Bronchus fibroblast of lung (primary cell): ENCODE results near the gene RNF144B.

DNA sequence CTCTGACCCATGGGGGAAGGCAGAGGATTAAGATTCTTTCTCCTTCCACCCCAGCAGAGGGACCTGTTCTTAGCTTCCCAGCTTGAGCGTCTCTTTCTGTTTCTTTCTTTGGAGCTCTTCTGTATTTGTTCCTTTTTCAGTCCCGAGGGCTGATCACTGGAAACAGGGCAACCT is 220.1 kb downstream of the ATXN1 start:
- RAMPAGE, long total RNA, result no peak

- RAMPAGE, long total RNA, result no peak
Observed at GRCh38 chr6:16670071-16670734, 91.1 kb downstream of the ATXN1 start.

- RAMPAGE, long total RNA, result no peak
Observed at GRCh38 chr6:17042543-17043277, 59.1 kb upstream of the STMND1 start.

- RAMPAGE, long total RNA, result no peak
Observed at GRCh38 chr6:17202404-17203133, 78.6 kb upstream of the RBM24 start.

- RAMPAGE, long total RNA, result no peak
Observed at GRCh38 chr6:17276755-17277228, 4.4 kb upstream of the RBM24 start.

DNA sequence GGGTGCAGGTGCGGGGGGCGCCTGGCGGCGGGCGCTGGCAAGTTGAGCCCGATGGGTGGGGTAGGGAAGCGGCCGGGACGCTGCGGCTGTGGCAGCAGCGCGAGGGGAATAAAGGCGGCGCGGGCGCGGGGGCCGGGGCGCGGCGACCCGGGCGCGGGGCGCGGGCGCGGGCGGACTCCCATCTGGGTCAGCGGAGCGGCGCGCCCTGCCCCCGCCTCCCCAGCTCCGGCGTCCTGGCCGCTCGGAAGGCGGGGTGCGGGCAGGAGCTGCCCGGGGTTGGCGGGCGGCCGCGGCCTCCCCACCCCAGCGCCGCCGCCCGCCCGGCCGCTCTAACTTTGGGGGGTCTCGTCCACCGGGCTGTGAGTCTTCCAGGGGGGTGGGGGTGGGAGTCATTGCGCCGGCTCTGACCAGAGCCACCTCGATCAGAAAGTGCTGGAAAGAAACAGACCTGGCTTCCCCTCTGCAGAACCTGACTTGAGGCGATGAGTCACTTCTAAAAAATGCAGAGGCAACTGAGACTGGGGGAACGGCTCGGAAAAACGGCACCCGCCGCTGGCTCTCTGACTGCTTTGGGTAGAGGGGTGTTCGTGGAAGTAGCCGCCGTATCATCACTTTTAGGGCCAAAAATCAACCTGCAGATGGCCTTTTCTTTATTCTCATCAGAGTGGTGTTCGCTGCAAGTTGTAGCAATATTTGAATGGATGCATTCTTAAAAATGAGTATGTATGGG is 561 bp downstream of the CAP2 start:
- RAMPAGE, long total RNA, result no peak

GRCh38 chr6:17417544-17418726 is 24.5 kb downstream of the CAP2 start:
- RAMPAGE, long total RNA, result no peak

DNA sequence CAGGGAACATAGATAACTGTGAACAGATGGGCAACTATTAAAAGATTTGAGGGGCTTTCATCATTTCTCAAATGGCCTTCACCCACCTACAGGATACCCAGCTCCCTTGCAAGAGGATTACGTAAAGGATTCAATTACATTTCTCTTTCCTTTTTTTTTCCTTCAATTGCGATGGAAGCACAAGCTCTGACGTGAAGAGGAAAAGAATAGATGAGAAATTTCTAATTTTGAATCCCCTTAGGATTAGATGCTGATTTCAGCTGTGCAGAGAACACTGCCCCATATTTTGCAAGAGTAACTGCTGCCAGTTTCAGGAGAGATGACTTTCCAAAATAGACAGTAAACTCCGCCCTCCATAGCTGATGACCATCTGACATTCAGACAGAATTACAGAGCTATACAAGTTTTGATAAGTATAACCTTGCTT is 25.3 kb downstream of the CAP2 start:
- RAMPAGE, long total RNA, result no peak

GRCh38 chr6:17491606-17492293 is 98.4 kb downstream of the CAP2 start:
- RAMPAGE, long total RNA, result no peak

DNA sequence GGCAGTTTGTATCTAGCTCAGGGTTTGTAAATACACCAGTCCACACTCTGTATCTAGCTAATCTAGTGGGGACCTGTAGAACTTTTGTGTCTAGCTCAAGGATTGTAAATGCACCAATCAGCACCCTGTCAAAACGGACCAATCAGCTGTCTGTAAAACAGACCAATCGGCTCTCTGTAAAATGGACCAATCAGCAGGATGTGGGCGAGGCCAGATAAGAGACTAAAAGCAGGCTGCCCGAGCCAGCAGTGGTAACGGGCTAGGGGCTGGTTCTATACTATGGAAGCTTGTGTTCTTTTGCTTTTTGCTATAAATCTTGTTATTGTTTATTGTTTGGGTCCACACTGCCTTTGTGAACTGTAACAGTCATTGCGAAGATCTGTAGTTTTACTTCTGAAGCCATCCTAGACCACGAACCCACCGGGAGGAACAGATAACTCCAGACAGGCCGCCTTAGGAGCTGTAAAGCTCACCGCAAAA is 18.8 kb upstream of the FAM8A1 start:
- RAMPAGE, long total RNA, result no peak

GRCh38 chr6:17601383-17601744 is 1.3 kb downstream of the FAM8A1 start:
- RAMPAGE, long total RNA, result no peak

GRCh38 chr6:17729409-17729678 is 22.6 kb upstream of the NUP153 start:
- RAMPAGE, long total RNA, result no peak

DNA sequence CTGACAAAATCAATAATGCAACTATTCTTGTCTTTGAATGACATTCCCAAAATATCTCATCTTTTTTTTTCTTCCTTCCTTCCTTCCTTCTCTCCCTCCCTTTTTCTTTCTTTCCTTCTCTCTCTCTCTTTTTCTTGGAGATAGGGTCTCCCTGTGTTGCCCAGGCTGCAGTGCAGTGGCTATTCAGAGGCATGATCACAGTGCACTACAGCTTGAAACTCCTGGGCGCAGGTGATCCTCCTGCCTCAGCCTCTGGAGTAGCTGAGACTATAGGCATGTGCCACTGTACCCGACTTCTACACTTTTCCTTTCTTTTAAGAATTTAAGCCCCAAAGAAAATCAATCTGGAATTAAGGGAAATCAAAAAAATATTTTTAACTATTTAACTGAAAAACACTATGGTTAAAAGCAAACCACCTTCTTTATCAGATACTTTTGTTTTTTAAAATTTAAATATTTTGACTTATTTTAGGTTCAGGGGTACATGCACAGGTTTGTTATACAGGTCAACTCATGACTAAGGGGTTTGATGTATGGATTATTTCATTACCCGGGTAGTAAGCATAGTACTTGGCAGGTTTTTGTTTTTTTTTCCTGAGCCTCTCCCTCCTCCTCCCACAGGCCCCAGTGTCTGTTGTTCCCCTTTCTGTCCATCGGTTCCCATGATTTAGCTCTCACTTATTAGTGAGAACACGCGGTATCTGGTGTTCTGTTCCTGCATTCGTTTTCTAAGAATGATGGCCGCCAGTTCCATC is 105.2 kb upstream of the NUP153 start:
- RAMPAGE, long total RNA, result no peak

GRCh38 chr6:17865632-17866507 is 121.6 kb downstream of the KIF13A start:
- RAMPAGE, long total RNA, result no peak

DNA sequence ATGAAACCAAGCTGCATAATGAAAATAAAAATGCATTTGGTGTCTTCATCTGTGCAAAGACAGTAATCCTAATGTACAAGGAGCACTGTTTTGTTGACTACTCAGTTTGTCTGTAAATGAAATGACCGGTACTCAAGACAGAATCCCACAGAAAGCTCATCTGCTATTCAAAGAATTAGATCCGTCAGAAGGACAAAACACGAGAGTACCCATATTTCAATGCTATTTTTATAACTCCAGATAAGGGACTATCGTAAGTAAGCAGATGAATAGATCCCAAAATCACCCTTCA is 2.5 kb downstream of the KIF13A start:
- RAMPAGE, long total RNA, result no peak

GRCh38 chr6:18256314-18256513 is 8.1 kb downstream of the DEK start:
- RAMPAGE, long total RNA, result no peak

GRCh38 chr6:18262765-18263414 is 1.4 kb downstream of the DEK start:
- RAMPAGE, long total RNA, result no peak

- RAMPAGE, long total RNA, result no peak
Observed at GRCh38 chr6:18330386-18331243, 56.5 kb upstream of the RNF144B start.

DNA sequence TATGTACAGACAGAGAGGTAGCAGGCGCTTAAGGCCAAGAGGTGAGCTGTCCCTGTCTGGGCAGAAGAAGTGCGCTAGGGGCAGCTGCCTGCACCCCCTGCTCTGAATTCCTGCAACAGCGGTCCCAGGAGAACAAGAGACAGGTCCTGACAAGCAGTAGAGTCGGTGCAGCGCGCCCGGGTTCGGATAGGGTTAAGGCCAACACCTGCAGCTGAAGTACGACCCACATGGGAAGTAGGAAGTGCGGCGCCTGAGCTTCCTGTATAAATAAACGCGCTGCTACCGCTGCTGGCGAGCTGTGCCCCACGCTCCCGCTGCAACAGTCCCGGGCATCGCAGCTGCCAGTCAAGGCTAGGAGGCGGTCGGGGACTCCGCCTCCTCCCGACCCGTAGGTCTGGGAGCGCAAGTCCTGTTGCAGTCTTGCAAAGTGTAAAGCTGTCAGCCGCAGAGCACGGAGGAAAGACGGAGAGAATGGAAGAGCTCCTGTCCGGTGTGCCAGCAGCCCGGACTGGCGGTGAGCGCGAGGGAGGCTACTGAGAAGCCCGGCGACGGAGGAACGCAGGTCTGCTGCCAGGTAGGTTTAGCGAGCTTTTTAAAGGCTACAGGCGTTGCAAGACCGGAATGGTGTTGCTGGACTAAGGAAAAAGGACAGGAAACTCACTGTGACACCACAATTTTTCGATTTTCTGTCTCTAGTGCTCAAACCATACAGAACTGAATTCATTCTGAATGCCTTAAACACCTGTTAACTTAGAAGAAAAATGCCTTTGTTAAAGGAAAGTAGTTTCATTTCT is at the start of gene RNF144B:
Gene RNF144B (plus strand): TSS at position 294 of the 794 bp plus-strand sequence.
- RAMPAGE, long total RNA, result no peak

DNA sequence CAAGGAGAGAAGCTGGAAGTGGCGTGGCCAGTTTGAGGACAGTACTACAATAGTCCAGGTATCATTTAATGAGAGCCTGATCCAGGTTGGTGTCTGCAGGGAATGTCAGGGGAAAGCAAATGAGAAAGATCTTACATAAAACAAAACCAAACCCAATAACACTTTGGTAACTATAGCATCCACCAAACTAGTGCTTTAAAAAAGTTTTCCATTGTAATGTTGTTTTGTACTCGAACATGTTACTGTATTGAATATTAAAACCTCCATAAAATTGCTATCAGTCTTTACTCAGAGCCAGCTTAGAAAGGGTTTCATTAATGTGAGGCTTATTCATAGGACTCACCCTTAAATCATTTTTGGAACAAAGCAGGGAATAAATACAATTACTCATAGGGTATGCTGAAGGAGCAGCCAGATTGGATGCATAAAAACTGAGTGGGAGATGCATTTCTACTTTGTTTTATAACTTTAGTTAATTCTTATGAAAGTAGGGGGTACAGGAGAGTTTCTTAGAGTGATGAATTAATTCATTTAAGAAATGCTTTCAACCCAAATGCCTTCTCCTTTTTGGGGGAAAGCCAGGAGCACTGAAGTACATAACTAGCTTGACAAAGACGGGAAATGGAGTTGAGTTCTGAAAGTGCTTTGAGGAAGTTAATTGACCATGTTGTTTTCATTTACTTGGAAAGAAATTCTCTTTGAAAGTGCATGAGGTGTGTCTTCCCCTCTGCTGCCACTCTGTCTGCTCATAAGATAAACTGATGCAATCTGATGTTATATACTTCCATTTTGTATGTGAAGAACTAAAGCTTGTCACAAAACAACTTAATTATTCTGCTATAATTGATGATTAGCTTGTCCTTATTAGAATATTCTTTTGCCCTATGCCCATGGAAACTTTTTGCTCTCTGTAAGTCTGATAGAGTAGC is 90.3 kb downstream of the RNF144B start:
- RAMPAGE, long total RNA, result no peak